Stomach (tissue), 7 donors: ENCODE measurements around the genes DISP2, INO80 and CHP1.

GRCh38 chr15:40084582-40085015, 24.1 kb downstream of the BMF start:
- PRO-cap = no peak
- RAMPAGE, long total RNA, 5 experiments = no peak in any of the 5 experiments
- RRBS = no CpG with 5 or more reads among the region's 9 CpGs

- PRO-cap = no peak
- RAMPAGE, long total RNA, 5 experiments = no peak in any of the 5 experiments
- RRBS = no CpG with 5 or more reads among the region's 8 CpGs
Measured at GRCh38 chr15:40092637-40093310, 15.9 kb downstream of the BMF start.

DNA sequence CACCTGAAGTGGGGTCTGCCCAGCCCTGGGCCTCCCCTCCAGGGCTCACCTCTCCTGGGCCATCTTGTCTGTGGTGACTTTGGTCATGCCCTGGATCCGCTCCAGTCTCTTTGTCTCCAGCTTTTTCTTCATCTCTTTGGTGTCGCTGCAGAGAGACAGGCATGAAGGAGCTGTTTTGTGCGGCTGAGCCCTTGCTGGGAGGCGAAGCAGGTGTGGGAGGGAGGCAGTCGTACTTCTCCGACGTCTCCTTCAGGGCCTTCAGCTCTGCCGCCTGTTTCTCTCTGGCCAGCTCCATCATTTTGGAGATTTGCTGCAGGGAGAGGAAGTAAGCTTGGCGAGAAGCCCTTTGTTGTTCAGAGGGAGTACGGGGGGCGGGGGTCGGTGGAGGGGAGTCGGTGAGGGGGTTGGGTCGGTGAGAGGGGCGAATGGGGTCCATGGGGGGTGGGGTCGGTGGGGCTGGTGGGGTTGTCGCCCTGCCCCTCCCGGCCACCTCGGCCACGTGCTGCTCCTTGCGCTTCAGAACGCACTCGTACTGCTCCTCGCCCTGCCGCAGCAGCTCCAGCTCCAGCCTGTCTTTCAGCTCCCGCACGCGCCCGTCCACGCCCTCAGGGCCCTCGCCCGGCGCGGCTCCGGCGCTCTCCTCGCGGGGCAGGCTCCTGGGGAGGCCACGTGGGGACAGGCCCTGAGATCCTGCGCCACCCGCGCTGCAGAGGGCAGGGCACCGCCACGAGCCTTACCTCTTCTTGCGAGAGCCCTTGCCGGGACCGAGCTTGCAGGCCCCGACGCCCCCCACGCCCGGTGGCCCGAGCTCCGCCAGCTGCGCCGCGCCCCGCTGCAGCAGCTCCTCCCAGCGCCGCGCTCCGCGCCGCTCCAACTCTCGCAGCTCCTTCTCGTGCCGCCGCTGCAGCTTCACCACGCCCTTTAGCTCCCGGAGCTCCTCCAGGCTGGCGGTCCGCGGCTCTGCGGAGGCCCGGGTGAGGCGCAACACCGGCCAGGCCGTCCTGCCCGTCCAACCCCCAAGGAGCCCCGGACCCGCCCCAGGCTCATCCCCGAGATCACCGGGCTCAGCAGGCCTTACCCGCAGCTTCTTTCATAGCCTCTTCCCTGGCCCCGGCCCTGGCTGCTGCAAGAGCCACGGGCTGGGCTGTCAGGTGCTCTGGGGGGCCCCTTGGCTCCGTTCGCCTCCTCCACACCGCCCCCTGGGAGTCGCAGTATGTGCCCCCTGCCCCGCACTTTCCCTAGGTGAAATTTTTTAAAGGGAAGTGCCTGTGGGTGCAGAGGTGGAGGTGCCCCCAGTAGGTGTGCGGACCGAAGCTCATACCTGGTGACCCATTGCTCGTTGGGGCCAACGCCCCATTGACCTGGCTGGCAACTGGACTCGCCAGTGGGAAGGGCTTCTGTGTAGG, 8.2 kb upstream of the ANKRD63 start:
- PRO-cap = no peak
- RAMPAGE, long total RNA, 5 experiments = start-site peak on the minus strand in 3 of 5 experiments, centred at positions 284 to 779 of the sequence, 11 to 27 reads per replicate
- RRBS = 13% methylated on average over 28 of the region's 95 CpGs

DNA sequence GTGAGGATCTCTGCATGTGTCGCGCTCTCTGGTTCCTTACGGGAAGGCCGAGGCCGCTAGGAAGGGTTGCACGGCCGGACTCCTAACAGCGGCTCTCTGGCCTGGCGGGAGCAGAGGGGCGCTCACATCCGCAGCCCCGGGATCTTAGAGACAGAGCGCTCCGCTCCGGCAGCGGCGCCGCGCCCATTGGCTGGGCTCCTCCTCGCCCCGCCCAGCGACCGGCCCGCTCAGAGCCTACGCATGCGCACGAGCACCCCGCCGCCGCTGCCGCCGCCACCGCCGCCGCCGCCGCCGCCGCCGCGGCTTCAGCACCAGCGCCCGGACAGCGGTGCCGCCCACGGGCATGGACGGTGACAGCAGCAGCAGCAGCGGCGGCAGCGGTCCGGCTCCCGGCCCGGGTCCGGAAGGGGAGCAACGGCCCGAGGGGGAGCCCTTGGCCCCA, at the start of gene DISP2:
DISP2 (plus strand) TSS at position 241 of the 442 bp plus-strand sequence.
- PRO-cap = bidirectional peak, plus-strand start at position 102 of the sequence, minus-strand start at position 146 of the sequence
- RAMPAGE, long total RNA, 5 experiments = start-site peak on the plus strand in 1 of 5 experiments, centred at position 319 of the sequence, 7 reads per replicate
- RRBS = 2% methylated on average over 37 of the region's 56 CpGs

DNA sequence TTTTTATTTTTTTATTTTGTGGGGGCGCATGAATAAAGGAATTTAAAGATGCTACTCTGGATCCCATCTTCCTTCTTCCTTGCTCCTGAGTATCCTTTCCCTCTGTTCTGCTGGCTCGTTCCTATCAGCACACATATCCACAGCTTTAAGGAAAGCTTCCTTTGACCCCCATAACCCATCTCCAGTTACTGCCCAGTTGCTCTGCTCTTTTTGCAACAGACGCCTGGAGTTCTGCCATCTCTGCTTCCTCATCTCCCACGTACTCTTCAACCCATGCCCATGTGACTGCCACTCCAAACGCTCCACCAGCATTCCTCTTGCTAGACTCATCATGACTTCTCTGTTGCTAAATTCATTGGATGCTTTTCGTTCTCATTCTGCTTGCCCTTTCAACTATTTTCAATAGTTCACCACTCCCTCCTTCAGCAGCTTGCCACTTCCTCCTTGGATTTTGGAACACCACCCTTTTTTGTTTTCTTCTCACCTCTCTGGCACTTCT, 2.7 kb upstream of the KNSTRN start:
- PRO-cap = no peak
- RAMPAGE, long total RNA, 5 experiments = no peak in any of the 5 experiments
- RRBS = no CpG with 5 or more reads among the region's 6 CpGs

DNA sequence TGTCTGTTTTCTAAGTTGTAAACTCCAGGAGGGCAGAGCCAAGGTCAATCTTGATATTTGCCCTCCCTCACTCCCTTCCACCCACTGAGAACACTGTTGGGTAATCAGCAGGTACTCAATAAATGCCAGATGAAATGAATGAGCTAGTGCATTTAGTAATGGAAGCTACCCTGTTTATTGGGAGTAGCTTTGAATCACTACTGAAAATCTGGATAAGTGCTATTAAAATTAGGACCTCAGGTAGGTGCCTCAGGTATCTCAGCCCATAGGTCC, 311 bp upstream of the KNSTRN start:
- PRO-cap = no peak
- RAMPAGE, long total RNA, 5 experiments = no peak in any of the 5 experiments

DNA sequence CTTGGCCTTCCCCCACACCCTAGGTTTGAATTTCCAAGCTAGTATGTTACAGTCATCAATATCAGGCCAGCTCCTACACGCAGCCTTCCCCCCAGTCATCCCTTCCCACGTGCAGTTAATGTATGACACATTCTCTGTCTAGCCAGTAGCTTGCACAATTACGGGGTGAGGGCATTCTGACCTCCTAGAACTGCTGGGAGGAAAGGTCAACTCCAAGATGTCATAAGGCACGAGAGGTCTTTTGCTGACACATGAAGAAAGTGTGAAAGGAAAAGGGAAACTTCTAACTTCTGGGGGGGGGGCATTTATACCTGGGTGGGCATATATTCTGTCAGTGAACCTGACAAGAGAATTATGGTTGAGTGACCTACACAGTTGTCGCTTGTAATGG, 10.8 kb downstream of the RMDN3 start:
- PRO-cap = no peak
- RAMPAGE, long total RNA, 5 experiments = no peak in any of the 5 experiments
- RRBS = no CpG with 5 or more reads among the region's 5 CpGs

GRCh38 chr15:40910071-40910464, 15.8 kb downstream of the VPS18 start:
- PRO-cap = no peak
- RAMPAGE, long total RNA, 5 experiments = no peak in any of the 5 experiments
- RRBS = 84% methylated on average over 4 of the region's 9 CpGs

- PRO-cap = unidirectional peak, minus-strand start at chr15:40929881
- RAMPAGE, long total RNA, 5 experiments = no peak in any of the 5 experiments
- RRBS = 3% methylated on average over 26 of the region's 40 CpGs
Measured at GRCh38 chr15:40929702-40930098, 560 bp downstream of the DLL4 start.

DNA sequence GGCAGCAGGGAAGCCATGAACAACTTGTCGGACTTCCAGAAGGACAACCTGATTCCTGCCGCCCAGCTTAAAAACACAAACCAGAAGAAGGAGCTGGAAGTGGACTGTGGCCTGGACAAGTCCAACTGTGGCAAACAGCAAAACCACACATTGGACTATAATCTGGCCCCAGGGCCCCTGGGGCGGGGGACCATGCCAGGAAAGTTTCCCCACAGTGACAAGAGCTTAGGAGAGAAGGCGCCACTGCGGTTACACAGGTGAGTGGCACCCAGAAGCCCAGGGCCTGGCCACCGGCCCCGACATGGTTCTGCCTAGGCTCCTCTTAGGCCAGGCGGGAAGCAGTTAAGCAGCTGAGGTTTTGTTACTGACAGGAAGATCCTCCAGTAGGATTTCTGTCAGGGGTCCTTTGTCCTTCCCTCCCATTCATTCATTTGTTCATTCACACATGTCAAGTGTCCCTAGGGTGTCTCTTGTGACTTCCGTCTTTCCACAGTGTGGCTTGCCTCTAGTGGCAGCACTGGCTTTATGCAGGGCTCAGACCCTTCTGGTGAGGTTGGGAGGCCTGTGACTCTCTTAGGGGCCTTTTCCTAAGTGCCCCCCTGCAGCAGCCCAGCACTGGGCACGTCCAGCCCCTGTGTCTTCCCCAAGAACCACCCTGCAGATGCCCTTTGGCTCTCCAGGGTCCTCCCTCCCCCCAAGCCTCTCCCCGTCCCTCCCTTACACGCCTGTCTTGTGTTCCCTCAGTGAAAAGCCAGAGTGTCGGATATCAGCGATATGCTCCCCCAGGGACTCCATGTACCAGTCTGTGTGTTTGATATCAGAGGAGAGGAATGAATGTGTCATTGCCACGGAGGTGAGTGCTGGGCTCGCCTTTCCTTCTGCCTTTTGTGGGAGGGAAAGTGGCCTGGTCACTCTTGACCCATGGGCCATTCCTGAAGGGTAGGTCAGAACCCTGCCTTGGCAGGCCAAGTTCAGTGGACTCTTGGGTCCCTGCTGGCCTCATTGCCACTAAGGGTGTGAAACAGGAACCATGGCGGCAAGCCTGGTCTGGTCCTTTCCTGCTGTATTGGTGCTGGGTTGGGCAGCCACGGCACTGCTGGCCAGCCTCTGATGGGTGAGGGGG, 7.9 kb downstream of the DLL4 start:
- PRO-cap = no peak
- RAMPAGE, long total RNA, 5 experiments = no peak in any of the 5 experiments
- RRBS = no CpG with 5 or more reads among the region's 18 CpGs

DNA sequence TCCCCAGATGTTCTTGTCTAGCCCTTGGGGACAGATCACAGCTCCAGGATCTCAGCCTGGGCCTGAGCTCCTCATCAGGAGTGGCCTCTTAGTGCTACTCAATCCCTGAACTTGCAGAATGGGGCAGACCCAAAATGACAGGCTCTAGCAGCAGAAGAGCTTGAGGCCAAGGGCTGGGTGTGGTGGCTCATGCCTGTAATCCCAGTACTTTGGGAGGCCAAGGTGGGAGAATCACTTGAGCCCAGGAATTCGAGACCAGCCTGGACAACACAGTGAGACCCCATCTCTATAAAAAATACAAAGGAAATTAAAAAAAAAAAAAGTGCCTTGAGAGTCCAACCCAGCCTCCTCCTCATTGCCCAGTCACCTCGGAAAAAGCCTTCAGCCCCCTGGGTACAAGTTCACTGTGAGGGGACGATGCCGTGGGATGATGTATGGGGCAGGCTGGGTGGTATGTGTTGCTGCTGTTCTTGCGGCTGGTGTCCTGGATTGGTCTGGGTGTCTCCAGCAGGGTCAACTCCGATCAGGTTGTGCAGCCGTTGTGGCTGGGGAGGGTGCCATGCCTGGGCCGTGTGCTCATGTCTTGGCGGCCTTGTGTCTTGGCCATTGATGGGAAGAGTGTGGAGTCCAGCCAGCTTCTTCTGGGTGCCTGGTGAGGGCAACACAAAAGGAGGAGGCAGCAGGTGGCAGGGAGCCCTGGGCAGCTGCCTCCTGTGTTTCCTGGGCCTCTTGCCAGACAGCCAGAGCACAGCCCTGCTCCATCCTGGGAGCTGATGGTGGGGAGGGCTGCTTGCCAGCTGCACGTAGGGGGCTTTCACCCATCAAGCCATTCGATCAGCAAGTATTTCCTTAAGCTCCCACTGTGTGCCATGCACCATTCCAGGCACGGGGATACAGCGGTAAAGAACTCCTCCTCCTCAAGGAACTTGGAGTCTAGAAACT, 4.1 kb downstream of the CHAC1 start:
- PRO-cap = no peak
- RAMPAGE, long total RNA, 5 experiments = no peak in any of the 5 experiments
- RRBS = no CpG with 5 or more reads among the region's 13 CpGs

GRCh38 chr15:40979081-40979764, 26.0 kb downstream of the CHAC1 start:
- PRO-cap = no peak
- RAMPAGE, long total RNA, 5 experiments = start-site peak on the minus strand in 3 of 5 experiments, at chr15:40979203-40980182 at its widest, 9 to 21 reads per replicate
- RRBS = 76% methylated on average over 2 of the region's 12 CpGs

DNA sequence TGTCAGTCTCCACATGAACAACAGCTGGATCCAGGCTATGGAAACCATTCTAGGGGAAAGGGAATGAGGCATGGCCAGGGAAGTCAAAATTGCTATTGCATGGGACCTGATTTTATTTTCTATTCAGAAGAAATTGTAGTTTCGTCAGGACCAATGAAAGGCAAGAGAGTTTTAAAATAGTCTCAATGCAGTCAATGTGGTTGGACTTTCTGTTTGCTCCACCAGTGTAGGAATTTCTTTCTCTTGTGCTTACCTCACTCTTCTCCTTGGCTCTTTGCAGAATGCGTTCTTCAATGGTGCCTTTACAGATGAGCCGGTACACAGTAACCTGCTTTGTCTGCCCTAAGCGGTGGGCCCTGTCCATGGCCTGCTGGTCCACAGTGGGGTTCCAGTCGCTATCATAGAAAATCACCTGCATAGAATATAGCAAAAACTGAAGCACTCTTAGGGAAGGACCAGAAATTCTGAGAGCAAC, 34.3 kb downstream of the CHAC1 start:
- PRO-cap = no peak
- RAMPAGE, long total RNA, 5 experiments = start-site peak on the minus strand in 4 of 5 experiments, centred at positions 332 to 410 of the sequence, 8 to 22 reads per replicate
- RRBS = no CpG with 5 or more reads among the region's 5 CpGs

- PRO-cap = bidirectional peak, plus-strand start at chr15:41116156, minus-strand start at chr15:41116221; bidirectional peak, plus-strand start at chr15:41116683, minus-strand start at chr15:41116508
- RAMPAGE, long total RNA, 5 experiments = start-site peak on the minus strand in 2 of 5 experiments, at chr15:41116166-41116572 at its widest, 5 to 12 reads per replicate
- RRBS = no CpG with 5 or more reads among the region's 51 CpGs
Measured at GRCh38 chr15:41116183-41116752, at the start of gene INO80. TSS of gene INO80 (minus strand) at chr15:41116280.

DNA sequence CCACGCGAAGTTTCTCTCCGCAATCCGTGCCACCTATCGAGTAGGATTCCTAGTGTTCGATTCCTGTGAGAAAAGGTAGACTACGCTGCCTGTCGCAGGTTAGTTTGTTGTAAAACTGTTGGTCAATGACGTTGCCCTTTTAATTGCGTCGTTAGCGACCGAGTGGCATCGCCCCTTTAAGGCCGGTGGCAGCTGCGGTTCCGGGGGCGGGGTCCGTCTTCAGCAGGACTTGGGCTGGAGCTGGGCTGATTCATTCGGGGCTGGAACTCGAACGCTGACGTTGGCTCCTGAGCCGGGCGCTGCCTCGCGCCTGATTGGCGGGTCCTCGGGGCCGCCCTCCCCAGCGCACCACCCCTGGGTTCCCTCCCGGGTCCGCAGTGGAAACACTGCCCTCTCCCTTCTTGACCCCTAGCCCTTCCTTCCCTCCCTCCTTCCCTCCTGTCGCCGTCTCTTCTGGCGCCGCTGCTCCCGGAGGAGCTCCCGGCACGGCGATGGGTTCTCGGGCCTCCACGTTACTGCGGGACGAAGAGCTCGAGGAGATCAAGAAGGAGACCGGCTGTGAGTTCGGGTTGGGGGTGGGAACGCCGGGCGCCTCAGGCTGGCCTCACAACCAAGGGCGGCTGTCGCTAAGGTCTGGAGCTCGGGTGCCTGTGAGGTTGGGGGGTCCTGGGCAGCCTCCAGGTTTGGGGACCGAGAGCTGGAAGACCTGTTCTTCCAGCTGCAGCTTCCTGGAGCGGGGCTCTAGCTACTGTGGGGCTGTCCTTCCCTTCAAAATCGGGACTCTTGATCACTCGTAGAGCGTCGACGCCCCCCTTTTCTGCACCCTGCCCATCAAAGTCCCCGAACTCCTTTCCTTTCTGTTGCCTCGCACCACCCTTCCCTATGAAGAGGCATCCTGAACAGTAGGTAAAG, at the start of gene CHP1:
CHP1 (plus strand) TSS at position 377 of the 912 bp plus-strand sequence.
- PRO-cap = unidirectional peak, plus-strand start at position 253 of the sequence; unidirectional peak, plus-strand start at position 419 of the sequence
- RAMPAGE, long total RNA, 5 experiments = start-site peak on the plus strand in 5 of 5 experiments, centred at positions 407 to 430 of the sequence, 247 to 2,259 reads per replicate
- RRBS = 1% methylated on average over 28 of the region's 63 CpGs

DNA sequence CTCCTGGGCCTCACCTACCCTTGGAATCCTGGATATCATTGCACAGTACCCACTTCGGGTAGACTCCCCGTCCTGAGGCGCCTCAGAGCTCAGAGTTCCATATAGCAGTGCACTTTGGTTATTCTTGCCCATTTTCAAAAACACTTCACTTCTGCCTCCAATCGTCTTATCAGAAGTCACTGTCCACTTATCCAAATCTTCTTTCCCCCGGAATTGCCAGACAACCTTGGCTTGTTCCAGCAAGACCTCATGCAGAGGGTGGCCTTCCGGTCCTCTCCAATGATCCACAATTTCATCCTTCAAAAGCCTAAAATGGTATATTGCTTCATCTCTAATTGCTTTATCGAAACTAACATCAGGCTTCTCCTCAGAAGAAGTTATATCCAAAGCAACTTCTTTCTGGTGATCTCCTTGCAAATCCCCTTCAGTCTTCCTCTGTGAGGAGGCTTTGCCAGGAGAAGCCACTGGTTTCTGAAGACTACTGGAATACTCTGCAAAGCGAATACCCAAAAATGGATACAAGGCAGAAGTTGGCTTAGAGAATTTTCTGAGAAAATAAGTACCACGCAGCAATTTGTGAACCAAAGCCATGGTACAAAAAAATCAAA, 5.7 kb downstream of the NDUFAF1 start:
- PRO-cap = no peak
- RAMPAGE, long total RNA, 5 experiments = start-site peak on the minus strand in 2 of 5 experiments, centred at positions 314 to 329 of the sequence, 6 to 14 reads per replicate
- RRBS = 95% methylated on average over 2 of the region's 9 CpGs

GRCh38 chr15:41507850-41508497, 5.7 kb downstream of the LTK start:
- PRO-cap = unidirectional peak, minus-strand start at chr15:41508216
- RAMPAGE, long total RNA, 5 experiments = start-site peak on the minus strand in 1 of 5 experiments, at chr15:41507586-41508241 at its widest, 15 reads per replicate
- RRBS = 40% methylated on average over 1 of the region's 16 CpGs

DNA sequence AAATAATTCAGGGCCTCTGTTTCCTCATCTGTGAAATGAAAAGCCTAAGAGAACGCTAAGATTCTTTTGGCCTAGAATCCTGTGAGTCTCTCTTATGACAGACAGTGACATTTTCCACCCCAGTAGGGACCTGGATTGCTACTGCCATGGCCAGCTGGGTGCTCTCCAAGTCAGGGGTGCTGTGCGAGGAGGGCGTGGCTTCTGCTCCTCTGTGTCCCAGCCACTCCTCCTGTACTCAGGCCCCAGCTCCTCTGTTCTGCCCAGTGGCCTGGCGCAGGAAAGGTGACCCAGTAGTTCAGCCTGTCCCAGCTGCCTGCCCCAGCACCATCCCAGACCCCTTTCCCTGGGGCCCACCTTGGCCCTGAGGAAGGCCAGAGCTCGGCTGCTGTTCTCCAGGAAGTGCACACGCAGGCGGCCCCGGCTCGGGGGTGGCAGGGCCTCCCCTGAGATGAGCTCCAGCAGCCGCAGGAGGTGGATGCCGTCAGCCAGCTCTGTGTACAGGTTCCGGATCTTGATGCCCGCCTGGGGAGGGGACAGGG, 1.2 kb downstream of the SPTBN5 start:
- PRO-cap = no peak
- RAMPAGE, long total RNA, 5 experiments = start-site peak on the plus strand in 2 of 5 experiments, centred at positions 246 to 449 of the sequence, 7 to 12 reads per replicate
- RRBS = 42% methylated on average over 4 of the region's 13 CpGs

GRCh38 chr15:41898989-41899957, 5.4 kb upstream of the SPTBN5 start:
- PRO-cap = no peak
- RAMPAGE, long total RNA, 5 experiments = no peak in any of the 5 experiments
- RRBS = no CpG with 5 or more reads among the region's 12 CpGs

- PRO-cap = no peak
- RAMPAGE, long total RNA, 5 experiments = no peak in any of the 5 experiments
- RRBS = no CpG with 5 or more reads among the region's 11 CpGs
Measured at GRCh38 chr15:41917727-41918376, 24.0 kb upstream of the SPTBN5 start.